Umbilical cord (tissue), 2 donors: ENCODE data around the gene ESYT3.

DNA sequence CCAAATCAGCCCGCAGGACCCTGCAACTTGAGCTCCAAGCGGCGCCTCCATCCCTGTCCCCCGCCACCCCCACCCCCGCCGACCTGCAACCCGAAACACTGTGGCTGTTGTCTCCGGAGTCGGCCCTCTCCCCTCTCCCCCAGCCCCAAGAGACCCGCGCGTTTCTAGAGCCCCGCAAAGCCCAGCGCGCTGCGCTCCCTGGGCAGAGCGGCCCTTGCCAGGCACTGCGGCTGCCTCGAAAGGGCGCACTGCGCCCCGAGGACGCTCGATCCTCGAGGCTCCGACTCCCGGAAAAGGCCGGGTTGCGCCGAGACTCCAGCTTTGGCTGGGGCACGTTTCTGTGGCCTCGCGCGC, 311 bp downstream of the AMOTL2 start:
- RAMPAGE, long total RNA = no peak

DNA sequence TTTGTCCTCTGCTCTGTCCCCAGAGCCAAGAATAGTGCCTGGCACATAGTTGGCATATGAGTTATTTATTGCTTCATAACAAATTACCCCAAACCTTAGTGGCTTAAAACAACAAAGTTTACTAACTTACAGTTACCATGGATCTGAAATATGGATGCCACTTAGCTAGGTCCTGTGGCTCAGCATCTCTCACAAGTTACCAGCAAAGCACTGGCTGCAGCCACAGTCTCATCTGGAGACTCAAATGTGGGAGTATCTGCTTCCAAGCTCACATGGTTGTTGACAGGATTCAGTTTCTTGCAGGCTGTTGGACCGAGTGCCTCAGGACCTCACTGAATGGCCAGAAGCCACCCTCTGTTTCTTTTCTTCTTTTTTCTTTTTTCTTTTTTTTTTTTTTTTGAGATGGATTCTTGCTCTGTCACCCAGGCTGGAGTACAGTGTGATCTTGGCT, 20.0 kb upstream of the AMOTL2 start:
- RAMPAGE, long total RNA = no peak

GRCh38 chr3:134677272-134678181, 26.7 kb upstream of the KY start:
- RAMPAGE, long total RNA = no peak

GRCh38 chr3:134798190-134798701, 3.2 kb downstream of the EPHB1 start:
- RAMPAGE, long total RNA = no peak

DNA sequence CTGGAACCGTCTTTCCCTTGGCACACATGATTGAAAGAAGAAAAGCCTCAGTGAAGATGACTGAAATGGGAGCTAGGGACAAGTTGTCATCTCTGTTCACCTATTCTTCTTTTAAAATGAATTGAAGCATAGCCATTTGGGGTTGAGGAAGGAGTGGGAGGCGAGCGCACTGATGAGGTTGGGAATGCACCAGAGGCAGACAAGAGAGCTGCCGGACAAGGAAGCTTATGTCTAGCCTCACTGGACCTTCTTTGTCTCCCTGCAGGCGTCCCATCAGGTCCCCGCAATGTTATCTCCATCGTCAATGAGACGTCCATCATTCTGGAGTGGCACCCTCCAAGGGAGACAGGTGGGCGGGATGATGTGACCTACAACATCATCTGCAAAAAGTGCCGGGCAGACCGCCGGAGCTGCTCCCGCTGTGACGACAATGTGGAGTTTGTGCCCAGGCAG, 337.4 kb downstream of the EPHB1 start:
- RAMPAGE, long total RNA = no peak

GRCh38 chr3:135143305-135144102, 348.4 kb downstream of the EPHB1 start:
- RAMPAGE, long total RNA = no peak

- RAMPAGE, long total RNA = no peak
These were observed 57.1 kb downstream of the PPP2R3A start for GRCh38 chr3:136022488-136023131.

- RAMPAGE, long total RNA = no peak
These were observed 21.3 kb downstream of the STAG1 start for GRCh38 chr3:136730376-136731865.

DNA sequence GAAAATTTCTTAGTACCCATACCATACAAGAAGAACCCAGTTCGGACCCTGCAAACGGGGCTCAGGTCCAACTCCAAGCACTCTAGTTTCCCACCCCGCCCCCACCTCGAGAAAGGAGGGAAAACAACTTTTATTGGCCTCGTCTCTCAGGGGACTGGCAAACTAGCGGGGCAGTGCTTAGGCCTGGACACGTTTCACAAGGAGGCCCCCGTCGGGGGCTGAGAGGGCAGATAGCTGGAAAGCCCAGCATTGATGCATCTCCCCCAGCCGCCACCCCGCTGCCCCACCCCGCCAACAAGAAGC, 903 bp downstream of the STAG1 start:
- RAMPAGE, long total RNA = no peak

- RAMPAGE, long total RNA = no peak
These were observed 628 bp downstream of the NCK1 start for GRCh38 chr3:136862325-136863347.

DNA sequence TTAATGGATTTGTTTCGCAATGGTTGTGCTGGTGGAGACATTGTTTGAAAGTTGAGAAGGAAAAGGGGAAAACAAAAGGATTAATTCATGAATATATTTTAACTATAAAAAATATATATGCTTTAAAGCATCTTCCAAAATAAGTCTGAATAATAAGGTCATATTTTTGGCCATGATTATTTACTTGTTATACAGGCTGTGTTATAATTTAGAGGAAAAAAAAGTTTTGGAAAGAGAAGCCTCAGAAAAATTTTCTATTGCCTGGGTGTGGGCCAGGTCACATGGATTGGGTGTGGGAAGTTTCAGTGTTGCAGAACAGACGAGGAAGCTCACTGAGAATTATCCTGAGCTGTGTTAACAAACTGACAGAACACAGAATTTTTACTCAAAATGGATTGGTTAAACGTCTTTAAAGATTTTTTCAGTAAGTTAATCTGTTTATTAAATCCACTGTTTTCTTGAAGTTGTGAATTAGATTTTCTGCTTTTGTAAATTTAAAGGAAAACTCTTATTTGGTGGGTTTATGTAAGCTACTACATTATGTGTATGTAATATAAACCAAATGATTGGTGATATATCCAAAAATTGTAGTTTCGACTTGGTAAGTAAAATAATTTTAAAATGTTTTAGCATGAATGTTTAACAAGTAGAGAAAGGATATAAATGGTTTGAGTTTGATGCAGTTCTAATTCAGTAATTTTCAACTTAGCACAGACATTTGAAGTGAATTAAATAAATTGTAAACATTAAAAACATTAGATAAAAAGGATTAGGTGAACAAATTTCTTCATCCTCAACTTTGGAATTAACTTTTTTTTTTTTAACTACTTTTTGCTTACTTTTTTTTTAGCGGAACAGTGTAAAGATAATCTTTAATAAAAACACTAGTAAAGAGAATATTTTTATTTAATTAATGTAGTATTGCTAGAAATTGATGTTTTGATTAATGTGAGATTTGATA, 27.3 kb upstream of the IL20RB start:
- RAMPAGE, long total RNA = no peak

GRCh38 chr3:137242972-137243386, 285.2 kb downstream of the IL20RB start:
- RAMPAGE, long total RNA = no peak

GRCh38 chr3:137713996-137714300, 50.2 kb upstream of the SOX14 start:
- RAMPAGE, long total RNA = no peak

DNA sequence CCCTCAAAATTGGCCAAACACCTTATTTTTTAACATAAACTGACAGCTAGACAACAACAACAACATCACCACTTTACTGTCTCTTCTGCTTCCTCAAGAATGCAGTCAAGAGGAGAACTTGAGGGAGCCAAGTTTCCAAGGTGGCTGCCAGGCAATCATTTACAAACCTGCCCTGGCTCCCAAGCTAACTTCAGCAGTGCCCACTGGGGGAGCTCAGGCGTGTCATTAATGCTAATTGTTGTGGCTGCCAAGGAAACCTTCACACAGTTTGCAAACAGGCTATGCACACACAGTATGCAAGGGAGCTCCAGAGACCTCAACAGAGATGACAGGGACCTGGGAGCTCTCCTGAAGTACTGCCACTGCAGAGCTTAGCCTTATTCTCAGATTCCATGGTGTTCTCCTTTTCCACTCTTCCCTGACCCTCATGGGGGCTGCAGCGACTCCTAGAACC, 2.1 kb downstream of the DZIP1L start:
- RAMPAGE, long total RNA = no peak

- RAMPAGE, long total RNA = no peak
These were observed 68.5 kb downstream of the ARMC8 start for GRCh38 chr3:138255570-138256043.

DNA sequence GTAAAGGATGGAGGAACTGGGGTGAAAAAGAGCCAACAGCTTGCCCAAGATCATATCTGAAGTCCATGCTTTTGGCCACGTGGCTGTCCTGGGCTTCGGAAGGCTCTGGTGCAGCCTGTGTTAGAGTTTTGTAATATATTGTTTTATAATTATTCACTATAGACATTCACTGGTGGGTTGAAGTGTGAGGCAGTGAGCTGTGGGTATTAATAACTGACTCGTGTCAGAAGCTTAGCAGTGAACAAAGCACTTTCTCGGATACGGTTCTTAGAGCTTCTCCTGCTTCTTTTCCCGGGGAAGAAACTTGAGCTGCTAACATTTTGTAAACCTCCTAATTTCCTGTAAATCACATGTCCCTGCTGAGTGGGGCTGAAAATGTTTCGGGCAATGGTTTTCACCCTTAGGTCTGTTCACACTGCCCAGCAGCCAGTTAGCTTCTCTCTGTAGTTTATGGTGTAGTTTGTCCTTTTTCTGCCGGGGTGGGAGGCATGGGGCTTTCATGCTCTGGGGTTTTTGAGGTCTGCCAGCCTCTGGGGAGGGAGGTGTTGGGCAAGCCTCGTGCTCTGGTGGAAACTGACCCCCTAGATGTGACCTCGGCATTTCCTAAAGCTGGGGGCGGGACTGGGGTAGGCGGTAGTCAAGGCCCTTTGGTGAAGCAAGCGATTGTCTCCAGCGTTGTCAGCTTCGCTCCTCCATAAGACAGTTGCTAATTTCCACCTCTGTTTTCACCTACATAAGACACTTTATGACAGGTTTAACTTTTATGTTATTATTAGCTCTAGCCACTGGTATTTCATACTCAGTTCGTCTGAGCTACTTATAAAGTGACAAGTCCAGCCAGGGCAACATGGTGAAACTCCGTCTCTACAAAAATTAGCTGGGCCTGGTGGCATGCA, 1.8 kb downstream of the MRAS start:
- RAMPAGE, long total RNA = no peak

DNA sequence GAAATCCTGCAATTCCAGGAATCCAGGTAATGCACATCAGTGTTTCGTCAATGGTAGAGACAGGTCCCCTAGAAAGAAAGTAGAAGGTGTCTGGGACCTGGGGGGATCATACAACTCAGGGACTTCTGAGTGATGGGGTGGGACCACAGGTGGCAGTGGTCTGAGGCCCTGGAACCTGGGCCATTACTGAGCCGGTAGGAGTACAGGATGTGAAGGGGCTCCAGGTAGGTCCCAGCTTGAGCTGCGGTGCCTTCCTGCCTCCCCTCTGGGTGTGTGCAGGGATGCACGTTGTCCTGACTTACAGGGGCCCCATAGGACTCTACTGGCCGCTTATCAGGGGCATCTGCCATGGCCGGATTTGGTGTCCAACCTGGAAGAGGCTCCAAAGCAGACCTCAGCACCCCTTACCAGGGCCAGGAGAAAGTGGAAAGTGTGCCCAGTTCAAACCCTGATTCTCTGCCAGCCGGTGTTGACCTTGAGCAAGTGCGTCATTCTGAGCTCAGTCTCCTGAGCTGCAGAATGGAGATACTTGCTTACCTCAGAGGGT, 35.6 kb upstream of the ESYT3 start:
- RAMPAGE, long total RNA = no peak

DNA sequence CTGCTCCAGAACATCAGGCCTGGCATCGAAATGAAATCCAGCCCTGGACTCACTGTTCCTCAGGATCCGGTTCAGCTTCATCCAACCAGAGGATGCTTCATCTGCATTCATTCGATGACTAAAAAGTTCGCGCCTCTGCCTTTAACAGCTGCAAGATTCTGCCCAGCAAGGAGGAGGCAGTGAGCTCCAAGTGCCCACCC, 25.6 kb upstream of the ESYT3 start:
- RAMPAGE, long total RNA = no peak

DNA sequence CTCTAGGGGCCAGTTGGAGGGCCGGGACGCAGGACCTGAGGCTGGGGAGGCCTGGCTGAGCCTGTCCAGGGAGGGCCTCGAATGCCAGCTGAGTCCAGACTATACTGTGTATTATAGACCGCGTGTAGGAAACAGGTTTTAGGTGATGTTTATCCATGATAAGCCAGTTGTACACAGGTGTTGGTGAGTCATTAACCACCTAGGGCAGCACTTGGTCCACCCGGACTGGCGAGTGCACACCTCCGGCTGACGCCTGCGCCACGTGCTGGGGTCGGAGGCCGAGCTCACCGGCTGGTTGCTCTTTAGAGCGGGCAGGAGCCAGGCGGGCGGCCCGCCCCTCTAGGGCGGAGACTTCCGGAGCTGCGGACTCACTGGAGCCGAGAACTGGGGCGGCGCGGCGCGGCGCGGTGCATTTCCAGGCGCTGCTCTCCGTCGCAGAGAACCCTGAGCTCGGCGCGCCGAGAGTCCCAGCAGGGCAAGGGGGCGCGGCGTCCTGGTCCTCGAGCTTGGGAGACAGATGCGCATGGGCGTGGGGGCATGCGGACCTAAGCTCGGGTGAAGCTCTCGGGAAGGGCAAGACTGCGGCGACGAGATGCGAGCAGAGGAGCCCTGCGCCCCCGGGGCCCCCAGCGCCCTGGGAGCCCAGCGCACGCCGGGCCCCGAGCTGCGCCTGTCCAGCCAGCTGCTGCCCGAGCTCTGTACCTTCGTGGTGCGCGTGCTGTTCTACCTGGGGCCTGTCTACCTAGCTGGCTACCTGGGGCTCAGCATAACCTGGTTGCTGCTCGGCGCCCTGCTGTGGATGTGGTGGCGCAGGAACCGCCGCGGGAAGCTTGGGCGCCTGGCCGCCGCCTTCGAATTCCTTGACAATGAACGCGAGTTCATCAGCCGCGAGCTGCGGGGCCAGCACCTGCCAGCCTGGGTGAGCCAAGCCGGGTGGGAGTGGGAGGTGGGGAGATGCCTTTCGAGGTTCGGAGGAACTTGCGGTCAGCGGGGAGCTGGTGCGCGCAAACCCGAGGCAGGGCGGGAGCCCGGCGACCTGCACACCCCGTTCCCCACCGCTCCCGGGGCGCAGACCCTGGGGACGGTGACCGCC, at the start of gene ESYT3:
ESYT3 (plus strand) TSS at position 410 of the 1,093 bp plus-strand sequence.
- RAMPAGE, long total RNA = no peak

DNA sequence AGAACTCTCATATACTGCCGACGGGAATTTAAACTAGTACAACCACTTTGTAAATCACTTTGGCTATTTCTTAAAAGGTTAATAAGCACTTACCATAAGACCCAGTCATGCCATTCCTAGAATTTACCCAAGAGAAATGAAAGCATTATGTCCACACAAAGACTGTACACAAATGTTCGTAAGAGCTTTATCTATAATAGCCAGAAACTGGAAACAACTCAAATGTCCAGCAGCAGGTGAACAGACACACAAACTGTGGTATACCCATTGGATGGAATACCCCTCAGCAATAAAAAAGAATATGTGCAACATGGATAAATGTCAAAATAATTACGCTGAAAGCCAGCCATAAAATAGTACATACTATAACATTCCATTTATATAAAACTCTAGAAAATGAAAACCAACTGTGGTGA, 5.4 kb downstream of the CEP70 start:
- RAMPAGE, long total RNA = no peak